ENCODE data around the gene CCL1.

DNA sequence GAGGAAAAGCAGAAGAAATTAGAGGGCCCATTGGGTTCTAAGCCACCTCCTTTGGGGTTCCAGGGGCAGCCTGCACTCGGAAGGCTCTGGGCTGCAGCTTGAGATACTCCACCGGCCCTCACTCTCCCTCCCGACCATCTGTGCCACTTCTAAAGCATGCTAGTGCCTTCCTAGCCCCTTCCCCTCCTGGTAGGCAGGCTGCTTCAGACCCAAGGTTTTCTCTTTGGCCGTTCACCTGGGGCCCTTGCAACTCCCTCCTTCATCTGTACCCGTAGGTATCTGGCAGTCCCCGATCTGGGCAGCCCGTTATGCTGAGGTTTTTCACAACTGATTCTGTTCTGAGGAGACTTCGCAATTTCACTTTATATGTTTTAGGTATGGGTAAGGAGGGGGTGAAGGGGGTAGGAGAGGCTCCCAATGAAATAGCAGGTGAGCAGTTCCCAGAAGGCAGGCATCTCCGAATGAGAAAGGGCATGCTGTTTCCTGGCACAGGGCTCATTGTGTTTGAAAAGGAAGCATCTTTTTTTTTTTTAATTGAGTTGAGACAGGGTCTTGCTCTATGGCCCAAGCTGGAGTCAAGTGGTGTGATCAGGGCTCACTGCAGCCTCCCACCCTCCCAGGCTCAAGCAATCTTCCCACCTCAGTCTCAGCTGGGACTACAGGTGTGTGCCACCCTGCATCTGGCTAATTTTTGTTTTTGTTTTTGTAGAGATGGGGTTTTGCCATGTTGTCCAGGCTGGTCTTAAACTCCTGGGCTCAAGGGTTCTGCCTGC is 98.7 kb downstream of the RAB11FIP4 start:
- PRO-cap, result no peak

- PRO-cap, result no peak
These were observed 132.1 kb downstream of the RAB11FIP4 start for GRCh38 chr17:31523244-31524263.

DNA sequence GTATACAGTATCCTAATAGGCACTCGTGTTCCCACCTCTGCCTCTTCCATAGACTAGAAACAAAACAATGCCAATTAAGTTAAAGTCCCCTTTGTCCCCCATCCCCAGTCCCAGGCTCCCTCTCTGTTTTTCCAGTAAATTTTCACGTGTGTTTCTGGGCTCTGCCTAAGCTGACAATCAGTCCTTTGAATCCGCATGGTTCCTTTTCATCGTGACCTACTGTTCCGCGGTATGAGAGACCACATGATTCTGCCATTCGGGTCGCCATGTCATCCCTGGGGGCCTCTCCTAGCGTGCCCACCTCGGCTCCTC is 157.5 kb downstream of the RAB11FIP4 start:
- PRO-cap, result no peak

DNA sequence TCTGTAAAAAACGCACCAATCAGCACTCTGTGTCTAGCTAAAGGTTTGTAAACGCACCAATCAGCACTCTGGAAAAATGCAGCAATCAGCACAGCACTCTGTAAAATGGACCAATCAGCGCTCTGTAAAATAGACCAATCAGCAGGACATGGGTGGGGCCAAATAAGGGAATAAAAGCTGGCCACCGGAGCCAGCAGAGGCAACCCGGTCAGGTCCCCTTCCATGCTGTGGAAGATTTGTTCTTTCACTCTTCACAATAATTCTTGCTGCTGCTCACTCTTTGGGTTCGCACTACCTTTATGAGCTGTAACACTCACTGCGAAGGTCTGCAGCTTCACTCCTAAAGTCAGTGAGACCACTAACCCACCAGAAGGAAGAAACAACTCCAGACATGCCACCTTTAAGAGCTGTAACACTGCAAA is 96.8 kb downstream of the COPRS start:
- PRO-cap, result no peak

DNA sequence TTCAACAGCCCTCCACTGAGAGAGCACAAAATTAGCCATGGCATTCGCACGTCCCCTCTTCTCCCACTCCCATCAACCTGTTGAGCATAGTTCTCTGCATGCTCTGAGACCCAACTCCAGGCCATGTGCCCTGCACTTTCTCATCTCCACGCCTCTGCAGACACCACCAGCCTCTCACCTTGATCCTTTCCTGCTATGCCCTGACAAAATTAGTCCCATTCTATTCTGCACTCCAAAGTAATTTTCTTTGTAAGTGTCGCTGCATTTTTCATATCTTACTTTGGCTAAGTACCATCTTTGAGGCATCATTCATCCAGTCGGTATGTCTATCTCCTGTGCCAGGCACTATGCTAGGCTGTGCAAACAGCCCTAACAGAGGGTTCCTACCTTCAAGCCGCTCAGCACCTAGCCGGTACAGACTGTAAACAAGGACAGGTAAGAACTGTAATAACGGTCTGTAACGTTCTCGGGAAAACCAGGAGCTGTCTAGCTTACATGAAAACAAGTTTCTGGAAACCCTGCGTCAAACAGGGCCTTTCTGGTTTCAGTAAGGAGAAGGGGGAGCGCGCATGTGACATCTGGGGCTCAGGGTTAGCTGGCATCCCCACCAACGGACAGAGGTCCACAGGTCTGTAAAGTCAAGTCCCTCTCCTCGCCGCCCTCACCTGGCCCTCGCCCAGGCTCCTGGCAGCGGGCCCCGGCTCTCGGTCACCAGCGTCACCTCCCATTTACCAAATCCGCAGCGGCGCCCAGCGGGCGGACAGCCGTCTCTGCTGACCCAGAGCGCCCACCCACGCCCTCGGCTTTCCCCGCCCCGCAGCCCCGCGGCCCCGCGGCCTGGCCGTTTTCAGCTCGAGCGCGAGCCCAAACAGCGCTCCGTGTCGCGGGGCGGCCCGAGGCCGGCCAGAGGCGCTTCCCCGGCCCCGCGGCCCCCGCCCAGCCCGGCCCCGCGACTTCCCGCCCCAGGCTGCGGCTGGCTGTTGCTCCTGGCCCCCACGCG is 651 bp downstream of the COPRS start:
- PRO-cap, result unidirectional peak, plus-strand start at position 541 of the sequence; unidirectional peak, plus-strand start at position 617 of the sequence

DNA sequence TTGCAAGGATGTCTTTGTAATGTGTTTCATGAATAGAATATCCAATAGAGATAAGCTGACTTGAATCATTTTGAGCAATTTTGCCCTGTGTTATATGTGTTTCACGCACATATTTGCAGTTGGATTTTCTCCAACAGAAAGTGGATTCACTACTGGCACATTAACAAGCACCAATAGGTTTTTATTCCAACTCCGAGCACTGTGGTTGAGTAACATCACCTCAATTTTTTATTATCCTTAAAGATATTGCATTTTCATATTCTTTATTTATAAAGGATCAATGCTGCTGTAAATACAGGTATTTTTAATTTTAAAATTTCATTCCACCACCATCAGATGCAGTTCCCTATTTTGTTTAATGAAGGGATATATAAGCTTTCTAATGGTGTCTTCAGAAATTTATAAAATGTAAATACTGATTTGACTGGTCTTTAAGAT is 7.2 kb upstream of the LRRC37B start:
- PRO-cap, result no peak

DNA sequence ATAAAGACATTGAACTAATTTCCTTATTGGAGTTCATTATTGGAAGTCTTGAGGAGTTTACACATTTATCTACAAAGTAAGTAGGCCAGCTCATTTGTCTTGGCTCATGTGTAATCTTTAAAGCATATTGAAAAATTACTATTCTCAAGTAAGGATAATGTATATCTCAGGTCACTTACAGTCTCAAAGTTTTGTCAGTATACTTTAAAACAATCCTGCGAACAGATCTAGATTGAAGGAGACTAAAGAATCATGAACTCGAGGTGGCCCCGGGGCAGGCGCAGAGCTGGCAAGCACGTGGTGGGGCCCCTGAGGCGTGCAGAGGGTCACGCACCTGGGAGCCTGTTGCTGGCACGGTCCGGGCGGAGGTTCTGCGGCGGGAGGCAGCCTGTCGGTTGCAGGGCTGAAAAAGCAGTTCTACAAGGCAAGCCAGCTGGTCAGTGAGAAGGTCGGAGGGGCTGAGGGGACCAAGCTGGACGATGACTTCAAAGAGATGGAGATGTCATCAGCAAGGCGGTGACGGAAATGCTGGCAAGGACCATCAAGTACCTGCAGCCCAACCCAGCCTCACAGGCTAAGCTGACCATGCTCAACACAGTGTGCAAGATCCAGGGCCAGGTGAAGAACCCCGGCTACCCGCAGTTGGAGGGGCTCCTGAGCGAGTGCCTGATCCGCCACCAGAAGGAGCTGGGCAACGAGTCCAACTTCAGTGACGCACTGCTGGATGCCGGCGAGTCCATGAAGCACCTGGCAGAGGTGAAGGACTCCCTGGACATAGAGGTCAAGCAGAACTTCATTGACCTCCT is 33.1 kb downstream of the LRRC37B start:
- PRO-cap, result no peak

DNA sequence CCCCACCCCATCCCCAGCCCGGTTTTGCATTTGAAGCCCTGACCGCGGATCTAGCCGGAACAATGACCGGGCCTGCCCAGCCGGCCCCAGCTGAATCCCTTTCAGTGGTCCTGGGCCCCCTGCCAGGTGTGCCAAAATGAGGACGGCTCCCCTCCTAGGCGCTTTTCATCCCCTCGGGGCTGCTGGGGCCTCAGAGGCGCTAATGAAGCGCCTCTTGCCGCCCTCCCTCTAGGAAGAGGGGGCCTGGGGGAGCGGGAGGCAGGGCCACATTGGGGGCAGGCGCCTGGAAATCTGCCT is 57.1 kb upstream of the RHOT1 start:
- PRO-cap, result no peak

GRCh38 chr17:32340967-32341541 is 919 bp downstream of the C17orf75 start:
- PRO-cap, result no peak

GRCh38 chr17:32414257-32414896 is 29.9 kb upstream of the PSMD11 start:
- PRO-cap, result no peak

GRCh38 chr17:32480719-32481485 is 5.9 kb upstream of the CDK5R1 start:
- PRO-cap, result no peak

GRCh38 chr17:32495962-32496212 is 9.1 kb downstream of the CDK5R1 start:
- PRO-cap, result no peak

GRCh38 chr17:32523923-32524476 is 37.2 kb downstream of the CDK5R1 start:
- PRO-cap, result no peak

- PRO-cap, result no peak
These were observed 55.3 kb downstream of the CDK5R1 start for GRCh38 chr17:32541939-32542704.

- PRO-cap, result no peak
These were observed 182.9 kb downstream of the MYO1D start for GRCh38 chr17:32694062-32694431.

GRCh38 chr17:33290873-33292052 is 1.8 kb downstream of the ASIC2 start:
- PRO-cap, result no peak

- PRO-cap, result no peak
These were observed 213.7 kb upstream of the ASIC2 start for GRCh38 chr17:33506745-33507287.

GRCh38 chr17:34169004-34169250 is 86.2 kb upstream of the CCL2 start:
- PRO-cap, result no peak

GRCh38 chr17:34362937-34363601 is at the start of gene CCL1:
Gene CCL1 (minus strand): TSS chr17:34363233.
- PRO-cap, result no peak

GRCh38 chr17:34387011-34387748 is 24.1 kb upstream of the CCL1 start:
- PRO-cap, result no peak

Data from Metastatic Pancreatic Carcinoma in the Ovary (tissue), 1 donor.